Mesangial cell (primary cell): ENCODE measurements around the gene CDKL3.

GRCh38 chr5:134223889-134224408 is 1.9 kb downstream of the PPP2CA start:
- RAMPAGE, long total RNA: no peak

DNA sequence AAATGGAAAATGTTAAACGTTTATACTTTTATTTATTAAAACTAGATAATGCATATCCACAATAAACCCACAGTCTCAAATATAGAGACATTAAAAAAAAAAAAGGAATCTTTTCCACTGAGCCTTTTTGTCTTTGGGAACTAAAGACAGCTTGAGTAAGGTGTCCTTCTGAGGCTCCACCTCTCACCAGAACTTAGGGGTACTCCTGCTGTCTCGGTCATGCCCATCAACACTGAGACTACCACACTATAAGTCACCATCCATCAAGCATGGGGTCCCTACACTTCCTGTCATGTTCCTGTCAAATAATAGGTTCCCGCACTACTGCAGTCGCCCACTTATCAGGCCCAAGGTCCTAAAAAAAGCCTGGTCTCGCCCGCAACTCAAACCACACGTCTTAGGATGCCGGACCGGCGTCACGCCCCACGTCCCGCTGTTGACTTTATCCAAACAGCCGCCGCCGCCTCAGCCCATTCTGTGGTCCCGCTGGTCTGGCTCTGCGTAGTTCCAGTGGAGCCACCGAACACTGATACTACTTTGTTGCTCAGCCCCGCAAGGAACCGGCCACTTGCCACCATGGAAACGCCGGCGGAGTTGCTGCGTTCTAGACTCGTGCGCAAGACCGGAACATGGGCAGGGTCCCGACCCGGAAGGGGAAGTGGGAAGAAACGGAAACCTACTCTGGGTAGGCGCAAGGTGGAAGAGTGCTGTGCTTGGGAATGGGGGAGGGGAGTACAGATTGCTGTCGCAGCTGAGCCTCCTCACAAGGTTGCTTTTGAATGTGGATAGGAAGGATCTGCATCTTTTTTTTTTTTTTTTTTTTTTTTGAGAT is at the start of gene CDKL3:
Gene CDKL3, minus strand, starts transcription at position 606 of the 832 bp plus-strand sequence.
- RAMPAGE, long total RNA: no peak

DNA sequence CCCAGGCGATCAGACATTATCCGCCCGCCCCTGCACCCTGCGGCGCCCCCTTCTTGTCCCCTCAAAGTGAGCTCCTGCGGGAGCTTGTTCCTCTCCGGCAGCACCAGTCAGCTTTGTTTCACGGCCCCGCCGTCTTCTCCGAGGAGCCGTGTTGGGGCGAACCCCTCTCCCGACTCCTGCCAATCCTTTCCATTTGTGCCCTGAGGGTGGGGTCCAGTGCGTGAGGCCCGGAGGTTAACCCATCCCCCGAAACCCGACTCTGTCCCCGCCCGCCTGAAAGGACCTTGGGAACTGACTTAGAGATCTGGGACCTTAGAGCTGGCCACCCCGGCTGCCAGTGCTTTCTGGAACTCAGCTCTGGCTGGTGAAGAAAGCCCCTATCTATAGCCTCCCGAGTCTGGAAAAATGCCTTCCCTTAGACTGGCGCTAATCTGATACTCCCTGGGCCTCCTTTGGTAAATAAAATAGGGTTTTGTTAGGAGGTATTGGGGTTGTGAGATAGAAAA is 614 bp downstream of the UBE2B start:
- RAMPAGE, long total RNA: no peak

DNA sequence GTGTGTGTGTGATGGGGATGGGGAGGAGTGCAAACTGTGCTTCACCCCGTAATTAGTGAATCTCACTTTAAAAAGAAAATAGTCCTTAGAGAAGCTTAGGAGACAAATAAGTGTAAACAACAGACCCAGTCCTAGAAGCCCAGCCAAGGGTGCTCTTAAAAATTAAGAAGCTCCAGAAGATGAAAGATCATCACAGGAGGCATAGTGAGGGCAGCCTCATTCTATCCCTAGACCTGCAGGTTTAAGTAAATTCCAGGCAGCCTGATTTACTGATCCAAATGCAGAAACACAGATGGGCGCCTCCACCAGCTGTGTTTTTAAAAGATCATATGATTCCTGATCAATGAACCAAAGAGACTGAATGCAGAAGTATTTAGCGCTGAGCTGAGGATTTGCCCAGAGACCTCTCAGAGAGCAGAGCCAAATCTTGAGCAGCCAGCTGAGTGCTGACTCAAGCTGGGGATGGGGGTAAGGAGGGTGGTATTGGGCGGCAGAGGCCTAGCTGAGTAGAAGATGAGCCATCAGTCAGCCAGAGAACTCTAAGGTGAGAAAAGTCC is 34.0 kb upstream of the CDKN2AIPNL start:
- RAMPAGE, long total RNA: no peak

DNA sequence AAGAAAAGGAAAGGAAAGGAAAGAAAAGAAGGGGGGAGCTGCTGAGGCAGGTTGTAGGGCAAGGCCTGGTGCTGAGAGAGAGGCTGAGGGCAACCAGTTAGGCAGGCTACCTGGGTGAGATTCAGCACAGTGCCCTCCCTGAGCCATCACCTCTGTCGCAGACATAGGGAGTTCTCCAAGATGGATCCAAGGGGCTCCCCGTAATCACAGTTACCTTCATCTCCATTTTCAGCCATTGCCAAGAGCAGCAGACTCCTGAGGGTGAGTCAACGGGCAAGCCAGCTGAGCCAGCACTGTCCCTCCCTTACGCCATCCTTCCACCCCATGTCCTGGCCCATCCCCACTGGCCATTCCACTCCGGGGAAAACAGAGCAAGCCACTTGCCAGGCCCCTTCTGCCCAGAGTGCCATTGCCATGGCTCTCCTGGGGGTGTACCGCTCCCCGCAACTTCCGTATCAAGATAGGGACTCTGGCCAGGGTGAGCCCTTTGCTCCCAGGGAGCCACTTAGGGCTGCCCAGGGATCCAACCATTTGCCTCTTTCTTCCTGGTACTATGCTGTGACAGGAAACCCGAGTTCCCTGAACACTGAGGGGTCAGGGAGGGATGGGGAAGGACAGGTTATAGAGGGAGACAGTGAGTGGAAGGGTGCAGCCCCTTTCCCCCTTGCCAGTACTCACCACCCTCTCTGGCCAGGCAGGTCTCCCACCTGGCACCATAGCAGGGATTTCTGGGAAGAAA is 48.9 kb upstream of the CDKN2AIPNL start:
- RAMPAGE, long total RNA: no peak

- RAMPAGE, long total RNA: no peak
These were observed 53.2 kb upstream of the CDKN2AIPNL start for GRCh38 chr5:134464771-134465435.

- RAMPAGE, long total RNA: no peak
These were observed 54.9 kb upstream of the CDKN2AIPNL start for GRCh38 chr5:134466256-134467332.

GRCh38 chr5:134552254-134552755 is 26.8 kb downstream of the JADE2 start:
- RAMPAGE, long total RNA: no peak

- RAMPAGE, long total RNA: no peak
These were observed 12.2 kb downstream of the DDX46 start for GRCh38 chr5:134770812-134771165.

- RAMPAGE, long total RNA: no peak
These were observed 2.6 kb downstream of the TXNDC15 start for GRCh38 chr5:134876689-134877308.

DNA sequence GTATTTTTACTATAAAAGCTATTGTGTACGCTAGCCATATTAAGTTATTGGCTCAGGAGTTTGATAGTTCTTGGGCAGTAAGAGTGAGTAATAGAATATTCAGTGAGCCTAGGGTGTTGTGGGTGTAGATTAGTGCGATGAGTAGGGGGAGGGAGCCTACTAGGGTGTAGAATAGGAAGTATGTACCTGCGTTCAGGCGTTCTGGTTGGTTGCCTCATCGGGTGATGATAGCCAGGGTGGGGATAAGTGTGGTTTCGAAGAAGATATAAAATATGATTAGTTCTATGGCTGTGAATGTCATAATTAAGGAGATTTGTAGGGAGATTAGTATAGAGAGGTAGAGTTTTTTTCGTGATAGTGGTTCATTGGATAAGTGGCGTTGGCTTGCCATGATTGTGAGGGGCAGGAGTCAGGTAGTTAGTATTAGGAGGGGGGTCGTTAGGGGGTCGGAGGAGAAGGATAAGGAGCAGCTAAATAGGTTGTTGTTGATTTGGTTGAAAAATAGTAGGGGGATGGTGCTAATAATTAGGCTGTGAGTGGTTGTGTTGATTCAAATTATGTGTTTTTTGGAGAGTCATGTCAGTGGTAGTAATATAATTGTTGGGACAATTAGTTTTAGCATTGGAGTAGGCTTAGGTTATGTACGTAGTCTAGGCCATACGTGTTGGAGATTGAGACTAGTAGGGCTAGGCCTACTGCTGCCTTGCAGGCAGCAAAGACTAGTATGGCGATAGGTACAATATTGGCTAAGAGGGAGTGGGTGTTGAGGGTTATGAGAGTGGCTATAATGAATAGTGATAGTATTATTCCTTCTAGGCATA is 22.7 kb downstream of the PCBD2 start:
- RAMPAGE, long total RNA: no peak

DNA sequence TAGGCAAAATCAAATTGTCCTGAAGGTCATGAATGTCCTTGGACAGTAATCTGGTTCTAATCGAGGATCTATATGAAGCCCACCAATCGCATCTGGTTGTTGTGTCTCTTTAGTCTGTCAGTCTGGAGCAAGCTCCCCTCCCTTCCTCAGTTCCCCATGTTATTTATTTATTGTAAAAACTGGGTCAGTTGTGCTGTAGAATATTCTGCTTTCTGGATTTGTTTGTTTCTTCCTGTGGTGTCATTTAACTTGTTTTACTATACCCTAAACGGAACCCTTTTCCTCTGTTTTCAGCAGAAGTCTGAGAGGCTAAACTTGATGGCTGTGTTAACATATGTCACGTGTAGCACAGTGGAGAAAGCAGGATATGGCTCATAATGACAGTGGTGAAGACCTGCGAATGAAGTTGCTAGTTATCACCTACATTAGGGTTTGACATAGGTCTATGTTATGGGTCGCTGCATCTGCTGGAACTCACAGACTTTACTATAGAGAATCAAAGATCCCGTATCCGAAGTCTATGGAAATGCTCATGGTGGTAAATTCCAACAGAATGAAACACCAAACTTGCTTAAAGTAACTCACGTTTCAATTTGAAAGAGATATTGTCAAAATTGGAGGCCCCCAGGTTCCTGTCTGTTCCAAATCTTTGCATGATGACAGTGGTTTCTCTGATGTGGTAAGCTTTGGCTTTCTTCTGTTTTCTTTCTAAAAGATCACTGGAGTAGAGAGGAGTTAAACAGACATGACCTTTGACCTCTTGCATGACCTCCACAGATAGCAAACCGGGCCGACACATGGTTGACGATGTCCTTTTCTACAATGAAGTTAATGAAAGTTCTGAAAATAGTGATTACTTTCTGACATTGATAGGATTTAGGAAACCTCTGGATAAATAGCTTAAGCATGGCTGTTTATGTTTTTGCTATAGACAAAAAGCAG is 3.3 kb upstream of the CATSPER3 start:
- RAMPAGE, long total RNA: no peak

DNA sequence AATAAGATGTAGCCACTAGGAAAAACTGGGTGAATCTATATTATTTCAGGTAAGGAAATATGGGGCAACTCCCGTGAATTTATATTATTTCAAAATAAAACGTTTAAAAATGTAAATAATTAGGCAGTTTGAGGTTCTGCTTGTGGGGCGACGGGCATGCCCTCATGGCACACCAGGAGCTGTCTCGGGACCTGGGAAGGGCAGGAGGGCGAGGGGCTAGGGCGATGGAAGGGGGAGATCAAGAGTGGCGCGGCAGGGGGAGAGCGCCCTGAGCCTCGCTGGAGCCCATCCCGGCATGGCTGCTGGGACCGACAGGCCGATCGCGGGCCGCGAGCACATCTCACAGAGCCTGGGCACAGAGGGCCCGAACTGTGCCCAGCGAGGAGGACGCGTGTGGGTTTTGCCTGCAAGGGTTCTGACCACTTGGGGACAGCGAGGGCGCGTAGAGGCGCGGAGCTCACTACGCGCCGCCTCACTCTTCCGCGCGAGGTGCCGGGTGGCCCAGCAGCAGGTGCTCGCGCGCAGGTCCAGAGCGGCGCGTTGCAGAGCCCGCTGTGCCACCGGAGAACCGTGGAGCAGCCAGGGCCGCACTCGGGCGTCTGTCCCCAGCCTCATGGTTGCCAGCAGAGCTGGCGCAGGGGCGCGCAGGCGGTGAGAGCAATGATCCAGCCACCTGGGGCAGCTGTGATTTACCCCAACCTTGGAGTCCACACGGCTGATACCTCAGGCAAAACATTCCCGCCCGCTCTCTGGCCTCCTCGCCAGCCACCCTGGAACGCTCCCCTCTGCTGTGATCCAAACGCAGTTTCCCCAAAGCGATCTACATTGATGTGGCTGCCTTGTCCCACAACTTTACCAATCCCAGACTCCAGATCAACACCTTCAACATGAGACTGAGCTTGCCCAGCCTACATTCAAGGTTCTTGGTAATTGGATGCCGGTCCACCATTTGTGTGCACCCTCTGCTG is 16.3 kb upstream of the PITX1 start:
- RAMPAGE, long total RNA: no peak

- RAMPAGE, long total RNA: no peak
These were observed 151.4 kb upstream of the PITX1 start for GRCh38 chr5:135185268-135186065.

DNA sequence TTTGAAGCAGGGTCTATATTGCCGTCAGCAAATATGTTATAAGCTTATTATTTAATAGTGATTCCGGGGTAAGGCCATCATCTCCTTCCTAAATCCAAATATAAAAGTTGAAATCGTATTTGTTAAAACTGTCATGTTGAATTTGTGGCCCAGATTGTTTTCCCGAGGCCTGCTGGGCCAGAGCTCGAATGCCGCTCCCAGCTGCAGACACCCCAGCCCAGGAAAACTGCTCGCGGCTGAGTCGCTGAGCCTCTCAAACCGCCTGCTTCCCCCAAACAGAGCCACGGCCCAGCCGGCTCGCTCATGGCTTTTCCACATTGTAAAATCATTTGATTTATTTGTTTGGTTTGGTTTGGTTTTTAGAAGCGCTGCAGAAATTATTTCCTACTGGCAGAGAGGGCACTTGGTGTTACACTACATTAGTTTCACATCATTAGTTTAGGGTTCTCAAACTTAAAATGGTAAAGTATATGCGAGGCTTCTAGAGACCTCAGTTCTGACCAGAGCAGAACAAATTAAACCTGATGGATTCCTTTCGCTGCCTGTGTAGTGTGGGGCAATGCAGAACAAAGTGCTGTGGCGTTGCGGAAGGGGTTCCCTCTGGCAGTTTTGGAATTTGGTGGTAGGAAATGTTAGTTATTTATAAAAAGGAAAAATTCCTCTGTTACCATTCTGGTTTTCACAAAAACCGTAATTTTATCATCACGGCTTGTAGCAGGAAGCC is 156.5 kb upstream of the PITX1 start:
- RAMPAGE, long total RNA: no peak

DNA sequence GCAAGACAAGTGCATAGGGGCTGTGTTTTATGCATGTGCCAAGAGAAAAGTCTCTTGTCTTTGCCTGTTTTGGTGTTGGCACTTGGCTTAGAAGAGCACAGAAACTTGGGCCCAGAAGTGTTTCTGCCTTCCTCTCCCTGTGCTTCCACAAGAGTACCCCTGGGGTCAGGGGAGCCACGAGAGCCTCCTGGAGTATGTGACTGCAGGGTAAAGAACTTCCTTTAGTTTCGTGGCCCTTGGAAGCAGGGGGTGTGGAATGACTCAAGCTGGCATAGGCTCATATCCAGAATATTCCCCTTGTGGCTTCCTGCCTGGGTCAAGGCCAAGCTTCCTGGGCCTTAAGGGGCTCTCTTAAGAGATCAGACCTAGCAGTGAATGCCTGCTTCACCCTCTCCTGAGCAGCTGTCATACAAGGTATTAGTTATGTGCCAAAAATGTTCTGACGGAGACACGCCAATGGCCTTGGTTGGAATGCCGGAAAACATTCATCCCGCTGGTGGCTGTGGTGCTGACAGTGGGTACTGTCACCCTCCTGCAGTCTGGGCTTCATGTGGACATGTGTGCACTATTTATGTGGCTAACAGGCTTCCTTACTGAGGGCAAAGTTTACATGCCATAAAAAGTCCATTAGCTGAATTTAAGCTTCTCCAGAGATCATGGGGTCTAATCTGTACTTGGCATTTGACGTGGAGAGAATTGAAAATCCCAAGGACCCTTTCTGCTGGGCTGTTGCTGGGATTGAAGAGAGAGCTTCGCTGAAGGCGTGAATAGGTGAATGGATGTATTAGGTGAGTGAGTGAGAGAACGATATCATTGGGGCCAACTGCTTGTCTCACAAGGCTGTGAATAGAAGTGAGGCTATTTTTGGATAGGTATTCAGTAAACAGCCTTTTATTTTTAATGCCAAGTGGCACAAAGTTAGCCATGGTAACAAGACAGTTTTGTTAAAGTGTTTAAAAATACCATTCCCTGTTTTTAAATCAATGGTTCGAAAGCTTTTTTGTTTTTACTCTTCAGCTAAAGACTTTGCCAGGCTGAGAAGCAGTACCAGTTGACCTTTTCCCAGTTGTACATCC is 156.8 kb downstream of the MACROH2A1 start:
- RAMPAGE, long total RNA: no peak

- RAMPAGE, long total RNA: no peak
These were observed 66.2 kb downstream of the MACROH2A1 start for GRCh38 chr5:135332555-135333442.

GRCh38 chr5:135385929-135386562 is 13.0 kb downstream of the MACROH2A1 start:
- RAMPAGE, long total RNA: no peak

- RAMPAGE, long total RNA: no peak
These were observed 11.6 kb downstream of the MACROH2A1 start for GRCh38 chr5:135387411-135387916.

DNA sequence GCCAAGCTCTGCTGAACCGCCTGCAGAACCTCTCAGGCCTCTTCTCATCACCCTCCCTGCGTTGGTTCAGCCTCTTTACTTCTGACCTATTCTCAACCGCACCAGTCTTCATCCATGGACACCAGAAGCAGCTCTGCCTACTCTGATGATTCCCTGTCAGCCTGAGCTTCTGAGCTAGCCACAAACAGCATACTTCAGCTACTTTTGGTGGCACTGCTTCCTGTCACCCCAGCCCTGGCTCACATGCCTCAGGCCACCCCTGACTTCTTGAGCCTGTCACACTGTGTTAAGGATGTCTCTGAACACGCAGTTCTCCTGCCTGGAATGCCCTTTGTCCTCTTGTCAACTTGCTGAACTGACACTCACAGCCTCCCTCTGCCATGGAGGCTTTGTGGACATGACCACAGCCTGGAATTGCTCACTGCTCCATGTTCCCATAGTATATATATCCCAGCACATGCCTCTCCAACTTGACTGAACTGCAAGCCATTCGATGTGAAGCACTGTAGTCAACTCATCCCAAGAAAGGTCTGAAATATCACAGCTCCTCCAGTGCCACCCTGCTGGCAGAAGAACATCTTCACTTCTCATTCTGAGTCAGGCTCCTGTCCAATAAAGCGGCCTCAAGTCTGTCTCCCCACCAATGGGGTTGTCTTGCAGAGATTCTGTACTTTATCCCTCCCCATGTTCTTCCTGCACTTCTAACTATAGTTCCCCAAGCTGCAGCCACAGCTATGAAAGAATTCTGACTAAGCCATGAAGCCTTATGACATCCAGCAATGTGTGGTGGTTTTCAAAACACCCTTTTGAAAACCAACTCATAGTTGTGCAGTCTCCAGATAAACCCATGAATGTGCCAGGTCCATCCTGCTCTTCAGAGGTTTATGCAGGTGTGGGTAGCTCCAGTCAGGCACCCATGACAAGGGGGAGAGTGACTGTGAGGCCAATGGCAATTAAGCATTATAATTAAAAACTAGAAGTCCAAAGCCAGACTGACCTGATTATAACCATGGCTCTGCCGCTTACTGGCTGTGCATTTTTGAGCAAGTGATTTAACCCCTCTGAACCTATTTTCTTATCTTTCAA is 6.9 kb downstream of the MACROH2A1 start:
- RAMPAGE, long total RNA: no peak